ENCODE results near the gene CCDC60.

GRCh38 chr12:116818835-116819830 is 62.1 kb downstream of the HRK start:
- PRO-cap = bidirectional peak, plus-strand start at chr12:116819367, minus-strand start at chr12:116819393; bidirectional peak, plus-strand start at chr12:116819688, minus-strand start at chr12:116819597

- PRO-cap = no peak
These were observed 66.6 kb downstream of the TESC start for GRCh38 chr12:117032164-117033373.

DNA sequence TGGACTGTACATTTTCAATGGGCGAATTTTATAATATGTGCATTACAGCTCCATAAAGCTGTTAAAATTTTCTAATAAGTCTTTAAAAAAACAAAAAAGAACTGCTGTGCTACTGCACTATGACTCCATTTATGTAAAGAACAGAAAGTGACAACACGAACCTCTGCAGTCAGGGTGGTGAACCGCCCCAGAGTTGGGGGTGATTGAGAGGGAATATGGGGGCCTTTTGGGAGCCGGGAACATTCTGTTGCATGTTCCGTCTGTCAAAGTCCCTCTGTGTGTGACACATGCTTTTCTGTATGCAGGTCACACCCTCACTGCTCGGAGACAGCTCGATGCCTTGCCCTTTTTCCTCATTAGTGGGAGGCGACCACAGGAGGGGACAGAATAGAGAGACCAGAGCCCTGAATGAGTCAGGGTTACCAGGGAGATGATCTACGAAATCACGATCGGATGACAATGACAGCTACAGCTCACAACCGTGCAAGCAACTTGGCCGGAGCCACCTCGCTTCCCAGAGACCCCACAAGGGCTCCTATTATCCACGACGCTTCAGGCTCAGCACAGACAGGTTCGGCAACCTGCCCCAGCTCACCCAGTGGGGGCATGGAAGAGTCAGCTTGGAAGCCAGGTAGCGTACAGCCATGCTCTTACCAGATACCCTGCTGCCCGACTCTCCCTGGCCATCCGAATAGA is 39.0 kb downstream of the TESC start:
- PRO-cap = no peak

DNA sequence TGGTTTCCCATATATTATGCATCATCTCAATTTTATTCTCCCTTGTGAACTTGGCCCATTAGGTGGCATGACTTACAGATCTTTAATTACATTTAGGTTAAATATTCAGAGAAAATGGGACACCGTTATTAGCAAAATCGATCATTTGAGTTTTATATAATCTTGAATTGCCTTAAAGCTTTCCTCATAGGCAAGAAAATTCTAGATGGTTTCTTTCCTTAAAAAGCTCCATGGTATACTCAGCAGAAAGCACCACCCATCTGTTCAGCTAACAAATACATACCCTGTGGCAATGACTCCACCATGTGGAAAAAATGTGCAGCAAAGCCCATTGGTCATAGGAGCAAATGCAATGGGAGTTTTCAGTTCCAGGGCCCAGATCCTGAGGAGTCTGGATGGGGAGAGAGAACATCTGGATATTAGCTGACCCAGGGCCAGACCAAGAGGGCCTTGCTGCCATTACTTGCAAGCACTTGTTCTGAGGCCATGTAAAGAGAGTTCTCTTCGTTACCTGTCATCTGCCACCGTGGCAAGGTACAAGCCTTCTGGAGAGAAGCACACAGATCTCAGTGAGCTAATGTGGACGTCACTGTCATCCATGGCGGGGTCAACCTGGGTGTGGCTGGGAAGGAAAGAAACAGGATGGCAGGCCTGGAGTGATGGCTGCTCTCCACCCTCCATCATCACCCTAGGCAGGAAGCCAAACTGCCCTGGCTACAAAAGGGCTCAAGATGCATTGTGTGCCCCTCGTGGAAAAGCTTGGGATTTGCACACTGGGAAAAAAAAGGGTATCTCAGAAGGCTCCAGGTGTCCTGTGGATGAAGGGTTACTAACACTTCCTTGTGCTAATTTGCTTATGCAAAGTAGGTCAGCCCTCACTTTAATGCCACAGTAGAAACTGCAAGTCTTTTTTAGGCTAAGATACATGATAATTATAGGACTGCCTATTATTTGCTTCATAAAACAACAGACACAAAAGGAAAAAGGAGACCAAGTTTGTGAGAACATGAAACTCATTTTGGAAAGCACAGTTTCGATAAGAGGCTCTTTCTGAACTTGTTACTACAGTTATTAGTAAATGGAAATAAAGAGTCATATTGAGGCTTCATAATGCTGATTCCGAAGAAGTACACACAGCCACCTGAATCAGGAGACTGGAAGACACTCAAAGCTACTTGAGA is 18.6 kb downstream of the RFC5 start:
- PRO-cap = no peak

DNA sequence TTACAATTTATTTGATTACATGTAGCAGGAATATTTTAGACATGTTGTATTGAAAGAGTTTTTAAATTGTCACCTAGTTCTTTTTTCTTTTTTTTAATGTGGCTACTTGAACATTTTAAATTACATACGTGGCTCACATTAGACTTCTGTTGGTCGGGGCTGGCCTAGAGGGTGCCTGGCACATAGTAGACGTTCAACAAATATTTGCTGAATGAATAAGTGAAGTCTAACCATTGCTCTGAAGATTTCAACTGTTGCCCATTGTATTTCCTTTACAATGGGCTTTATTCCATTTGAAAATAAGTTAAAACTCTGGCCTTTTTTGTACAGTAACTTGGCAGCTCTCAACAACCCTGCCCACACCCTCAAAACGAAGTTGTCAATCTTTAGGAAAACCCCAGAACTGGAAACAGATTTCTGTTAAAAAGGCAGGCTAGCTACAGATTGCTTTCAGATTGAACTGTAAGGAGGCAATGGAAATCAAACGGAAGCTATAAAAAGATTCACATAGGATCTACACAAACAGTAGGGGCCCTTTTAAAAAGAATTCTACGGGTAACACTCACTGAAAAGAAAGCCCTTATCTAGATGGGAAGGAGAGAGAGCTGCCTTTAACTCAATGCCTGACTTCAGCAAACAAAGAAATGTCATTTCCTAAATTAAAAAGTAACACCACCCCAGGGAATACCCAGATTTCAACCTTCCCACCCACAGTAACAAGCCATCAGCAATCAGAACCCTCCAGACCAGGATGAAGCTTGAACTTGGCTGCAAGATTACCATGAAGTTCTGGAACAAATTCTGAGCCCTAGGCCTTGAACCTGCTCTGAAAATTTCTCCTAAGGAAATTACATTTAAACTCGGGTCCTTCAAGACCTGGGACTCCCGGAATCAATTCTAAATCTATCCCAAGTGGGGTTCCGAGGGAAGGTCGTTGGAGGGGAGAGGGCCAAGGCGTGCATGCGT is 1.5 kb downstream of the WSB2 start:
- PRO-cap = unidirectional peak, plus-strand start at position 734 of the sequence

GRCh38 chr12:118068384-118069189 is 7.6 kb upstream of the WSB2 start:
- PRO-cap = no peak

GRCh38 chr12:118157489-118157888 is 21.6 kb downstream of the PEBP1 start:
- PRO-cap = no peak

GRCh38 chr12:118383810-118384258 is 7.5 kb downstream of the SUDS3 start:
- PRO-cap = no peak

DNA sequence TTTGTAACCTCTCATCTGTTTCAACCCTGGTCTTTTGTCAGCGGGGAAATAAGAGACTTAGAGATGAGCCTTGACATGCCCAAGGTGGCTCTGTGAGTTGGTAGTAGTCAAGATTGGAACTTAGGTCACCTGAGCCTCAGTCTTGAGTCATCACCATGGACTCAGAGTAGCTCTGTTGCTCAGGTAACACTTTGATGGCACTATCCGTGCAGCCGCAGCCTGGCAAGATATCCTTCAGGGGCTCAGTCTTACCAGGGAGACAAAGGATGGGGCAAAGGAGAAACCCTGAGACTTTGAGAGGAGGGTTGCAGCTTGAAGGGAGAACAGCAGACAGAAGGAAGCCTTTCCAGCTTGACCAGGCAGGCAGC is 62.6 kb upstream of the HSPB8 start:
- PRO-cap = no peak

- PRO-cap = no peak
These were observed 24.2 kb upstream of the HSPB8 start for GRCh38 chr12:119154437-119155007.

- PRO-cap = no peak
These were observed at the start of gene CCDC60 for GRCh38 chr12:119334085-119334849. TSS of gene CCDC60 (plus strand) at chr12:119334729.

DNA sequence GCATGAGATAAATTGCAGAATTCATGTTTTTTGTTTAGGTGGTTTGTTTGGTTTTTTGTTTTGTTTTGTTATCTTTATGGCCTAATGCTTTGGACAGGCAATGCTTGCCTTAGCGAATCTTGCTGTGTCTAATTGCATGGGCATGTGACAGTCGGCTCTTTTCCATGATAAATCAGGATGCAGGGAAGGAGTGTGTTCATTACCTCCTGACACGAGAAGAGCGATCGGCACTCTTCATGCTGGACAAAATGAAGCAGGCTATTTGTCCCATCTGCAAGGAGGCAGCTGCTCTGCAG is 6.5 kb downstream of the CCDC60 start:
- PRO-cap = no peak

DNA sequence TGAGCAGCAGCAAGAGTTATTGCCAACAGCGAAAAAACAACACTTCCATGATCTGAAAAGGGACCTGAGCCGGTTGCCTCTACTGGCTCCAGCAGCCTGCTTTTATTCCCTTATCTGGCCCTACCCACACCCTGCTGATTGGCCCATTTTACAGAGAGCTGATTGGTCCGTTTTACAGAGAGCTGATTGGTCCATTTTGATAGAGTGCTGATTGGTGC is 62.6 kb downstream of the CCDC60 start:
- PRO-cap = no peak

- PRO-cap = no peak
These were observed 88.8 kb downstream of the CCDC60 start for GRCh38 chr12:119423294-119423750.

DNA sequence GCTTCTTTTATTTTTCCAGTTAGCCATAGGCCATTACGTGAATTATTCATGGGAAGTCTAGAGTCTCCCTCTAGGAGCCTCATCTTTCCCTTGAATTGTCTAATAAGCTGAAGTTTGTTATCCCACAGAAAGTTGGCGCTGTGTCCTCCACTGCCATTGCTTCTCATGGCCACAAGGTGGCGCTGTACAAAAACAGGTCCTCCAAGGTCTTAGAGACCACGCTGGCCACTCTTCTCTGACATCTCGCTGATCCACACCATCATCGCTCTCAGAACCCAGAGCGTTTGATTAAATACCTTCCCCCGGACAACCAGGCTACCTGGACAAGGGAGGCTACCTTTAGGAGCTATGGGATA is 109.9 kb downstream of the CCDC60 start:
- PRO-cap = no peak

GRCh38 chr12:119671001-119672015 is 3.4 kb downstream of the PRKAB1 start:
- PRO-cap = no peak

GRCh38 chr12:119713504-119714060 is 45.6 kb downstream of the PRKAB1 start:
- PRO-cap = no peak

GRCh38 chr12:119857285-119857810 is 19.8 kb downstream of the CIT start:
- PRO-cap = no peak

GRCh38 chr12:120100455-120101079 is 16.0 kb downstream of the RAB35 start:
- PRO-cap = no peak

DNA sequence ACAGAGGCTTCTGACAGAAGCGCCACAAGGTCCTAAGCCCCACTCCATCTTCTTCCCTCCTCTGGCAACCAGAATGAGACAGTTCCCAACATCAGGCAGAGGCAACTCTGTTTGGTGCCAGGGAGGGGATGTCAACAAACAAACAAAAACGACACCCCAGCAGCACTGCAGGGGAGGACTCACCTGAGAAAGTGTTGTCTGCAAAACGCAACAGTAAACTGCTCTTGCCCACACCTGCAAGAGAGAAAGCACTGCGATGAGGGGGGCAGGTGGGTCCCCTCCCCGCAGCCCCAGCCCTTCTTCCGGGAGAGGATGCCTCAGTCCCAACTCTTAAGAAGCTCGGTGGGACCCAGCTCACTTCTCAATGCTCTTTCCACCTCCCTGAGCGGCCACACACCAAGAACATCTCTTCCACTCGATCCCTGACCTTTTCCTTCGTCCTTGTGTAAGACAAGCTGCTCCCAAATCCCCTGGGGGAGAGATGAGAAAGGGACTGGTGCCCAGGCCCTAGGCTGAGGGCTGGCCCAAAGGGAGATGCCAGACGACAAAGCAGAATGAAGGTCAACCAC is 8.2 kb downstream of the RAB35 start:
- PRO-cap = no peak

Data from gallbladder (tissue), 1 donor.